Right lobe of liver (tissue), 4 donors: ENCODE measurements around the gene FSHR.

- PRO-cap, 4 experiments, result no peak in any of the 4 experiments
- RAMPAGE, long total RNA, 2 experiments, result no peak in any of the 2 experiments
Observed at GRCh38 chr2:46957293-46957997, 16.4 kb downstream of the TTC7A start.

DNA sequence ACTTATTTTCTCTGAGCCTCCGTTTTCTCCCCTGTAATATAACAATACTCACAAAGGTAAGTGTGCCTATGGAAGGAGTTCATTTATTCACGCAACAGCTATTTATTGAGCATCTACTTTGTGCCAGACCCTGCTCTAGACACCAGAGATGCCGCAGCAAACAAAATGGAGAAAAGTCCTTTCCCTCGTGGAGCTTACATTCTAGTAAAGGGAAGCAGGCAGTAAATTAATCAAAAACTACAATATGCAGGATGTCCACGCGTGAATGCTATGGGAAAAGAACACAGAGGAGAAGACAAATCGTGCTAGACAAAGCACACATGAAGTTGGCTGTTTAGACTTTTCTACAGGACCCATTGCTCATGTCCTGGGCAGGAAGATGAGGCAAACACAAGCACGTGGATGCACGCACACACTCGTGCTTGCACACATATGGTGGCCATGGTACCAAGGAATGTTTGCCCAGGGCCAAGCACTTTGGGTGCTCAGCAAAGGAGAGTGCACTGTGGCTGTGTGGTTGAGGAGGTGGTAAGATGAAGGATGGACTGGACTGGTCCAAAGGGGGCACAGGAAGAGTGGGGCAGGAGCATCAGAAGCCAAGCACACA, 54.7 kb downstream of the TTC7A start:
- PRO-cap, 4 experiments, result no peak in any of the 4 experiments
- RAMPAGE, long total RNA, 2 experiments, result no peak in any of the 2 experiments

DNA sequence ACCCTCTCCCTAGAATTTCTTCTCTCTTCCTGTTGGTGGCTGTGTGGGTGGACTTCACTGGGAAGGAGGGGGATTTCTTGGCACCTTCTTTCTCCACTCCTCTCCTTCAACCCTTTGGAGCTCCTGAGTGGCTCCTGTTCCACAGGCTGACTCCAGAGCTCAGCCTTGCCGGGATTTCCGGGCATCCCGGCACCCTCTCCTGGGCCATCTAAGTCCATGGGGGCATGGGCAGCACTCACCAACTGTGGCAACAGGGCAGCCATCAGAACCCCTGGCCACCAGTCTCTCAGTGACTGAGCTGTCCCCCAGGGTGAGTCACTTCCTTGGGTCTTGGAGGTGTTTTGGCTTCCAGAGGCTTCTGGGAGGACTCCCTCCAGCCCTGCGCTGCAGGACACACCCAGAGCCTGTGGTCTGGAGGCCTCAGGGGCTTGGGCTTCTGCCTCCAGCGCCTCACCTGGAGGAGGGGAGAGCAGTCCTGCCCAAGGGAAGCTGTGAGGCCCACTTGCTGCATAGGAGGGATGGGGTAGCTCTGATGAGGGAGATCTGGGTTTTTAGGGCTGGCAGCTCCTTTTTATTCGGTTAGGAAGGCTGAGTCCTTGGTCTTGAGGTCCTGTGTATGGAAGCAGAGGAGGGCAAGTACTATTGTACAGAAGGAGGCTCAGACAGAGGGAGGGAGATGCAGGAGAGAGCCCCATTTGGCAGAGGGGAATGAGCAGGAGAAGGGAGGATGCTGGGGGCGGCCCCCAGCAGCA, 63.1 kb downstream of the TTC7A start:
- PRO-cap, 4 experiments, result no peak in any of the 4 experiments
- RAMPAGE, long total RNA, 2 experiments, result no peak in any of the 2 experiments

DNA sequence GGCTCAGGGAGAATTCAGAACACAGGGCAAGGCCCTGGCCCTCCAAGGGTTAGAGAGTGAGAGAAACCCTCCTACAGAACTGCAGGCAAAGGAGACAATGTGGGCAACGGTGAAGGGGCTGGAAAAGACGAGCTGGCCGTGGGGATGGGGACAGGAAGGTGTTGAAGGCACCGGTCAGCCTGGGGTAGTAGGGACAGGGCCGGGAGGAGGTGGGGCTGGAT, 66.8 kb downstream of the TTC7A start:
- PRO-cap, 4 experiments, result no peak in any of the 4 experiments
- RAMPAGE, long total RNA, 2 experiments, result no peak in any of the 2 experiments

DNA sequence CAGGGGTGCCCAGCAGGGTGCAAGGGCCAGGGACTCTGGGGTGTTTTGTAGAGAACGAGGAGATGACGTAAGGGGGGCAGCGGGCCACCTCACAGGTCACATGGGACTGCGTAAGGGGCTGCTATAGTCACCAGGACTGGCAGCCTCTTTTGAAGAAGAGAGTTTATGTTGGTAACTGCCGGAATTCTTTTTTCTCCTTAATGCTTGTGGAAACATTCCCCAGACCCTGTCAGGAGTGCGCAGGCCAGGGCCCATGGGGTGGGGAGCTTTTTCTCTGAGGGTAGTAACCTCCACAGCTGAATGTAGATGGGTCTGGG, 86.7 kb downstream of the TTC7A start:
- PRO-cap, 4 experiments, result no peak in any of the 4 experiments
- RAMPAGE, long total RNA, 2 experiments, result no peak in any of the 2 experiments

DNA sequence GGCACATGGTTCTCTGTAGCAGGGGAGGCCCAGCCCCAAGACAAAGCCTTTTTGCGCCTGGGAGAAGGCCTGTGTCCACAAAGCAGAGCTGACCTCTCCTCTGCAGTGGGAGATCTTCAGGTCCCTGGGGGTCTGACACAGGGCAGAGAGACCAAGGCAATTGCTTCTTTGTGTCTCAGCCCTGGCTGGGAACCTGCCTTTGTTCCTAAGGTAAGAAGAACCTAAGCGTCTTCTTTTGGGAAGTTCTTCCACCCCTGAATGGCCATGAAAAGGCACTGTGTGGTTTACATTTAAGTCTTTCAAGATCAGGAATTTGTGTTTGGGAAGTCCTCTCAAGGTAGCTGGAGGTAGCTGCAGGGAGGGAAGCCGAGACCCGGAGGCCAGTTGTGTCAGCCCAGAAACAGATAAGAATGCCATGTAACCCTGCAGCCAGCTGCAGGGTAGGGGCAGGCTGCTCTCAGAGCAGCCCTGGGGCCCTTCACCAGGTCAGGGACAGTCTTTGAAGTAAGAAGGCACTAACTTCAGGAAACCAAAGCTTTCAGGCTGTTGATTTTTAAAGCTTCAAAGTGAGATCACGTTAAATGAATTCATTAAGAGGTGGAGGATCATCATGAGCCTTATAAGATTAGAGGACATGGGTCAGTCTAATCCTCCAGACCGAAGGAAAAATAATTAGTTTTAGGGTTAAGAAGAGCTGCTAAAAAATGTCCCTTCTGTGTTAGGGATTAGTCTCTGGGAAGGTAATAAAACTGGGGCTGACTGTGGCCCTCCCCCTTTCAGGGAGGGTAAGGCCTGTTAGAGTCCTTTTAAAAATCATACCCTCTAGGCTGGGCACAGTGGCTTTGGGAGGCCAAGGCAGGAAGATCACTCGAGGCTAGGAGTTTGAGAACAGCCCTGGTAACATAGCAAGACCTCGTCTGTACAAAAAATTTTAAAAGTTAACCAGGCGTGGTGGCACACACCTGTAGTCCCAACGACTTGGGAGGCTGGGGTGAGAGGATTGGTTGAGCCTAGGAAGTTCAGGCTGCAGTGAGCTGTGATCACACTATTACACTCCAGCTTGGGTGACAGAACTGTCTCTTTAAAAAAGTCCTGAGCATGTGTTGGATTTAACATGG, 95.1 kb downstream of the TTC7A start:
- PRO-cap, 4 experiments, result no peak in any of the 4 experiments
- RAMPAGE, long total RNA, 2 experiments, result no peak in any of the 2 experiments

GRCh38 chr2:47038234-47039041, 97.4 kb downstream of the TTC7A start:
- PRO-cap, 4 experiments, result no peak in any of the 4 experiments
- RAMPAGE, long total RNA, 2 experiments, result no peak in any of the 2 experiments

DNA sequence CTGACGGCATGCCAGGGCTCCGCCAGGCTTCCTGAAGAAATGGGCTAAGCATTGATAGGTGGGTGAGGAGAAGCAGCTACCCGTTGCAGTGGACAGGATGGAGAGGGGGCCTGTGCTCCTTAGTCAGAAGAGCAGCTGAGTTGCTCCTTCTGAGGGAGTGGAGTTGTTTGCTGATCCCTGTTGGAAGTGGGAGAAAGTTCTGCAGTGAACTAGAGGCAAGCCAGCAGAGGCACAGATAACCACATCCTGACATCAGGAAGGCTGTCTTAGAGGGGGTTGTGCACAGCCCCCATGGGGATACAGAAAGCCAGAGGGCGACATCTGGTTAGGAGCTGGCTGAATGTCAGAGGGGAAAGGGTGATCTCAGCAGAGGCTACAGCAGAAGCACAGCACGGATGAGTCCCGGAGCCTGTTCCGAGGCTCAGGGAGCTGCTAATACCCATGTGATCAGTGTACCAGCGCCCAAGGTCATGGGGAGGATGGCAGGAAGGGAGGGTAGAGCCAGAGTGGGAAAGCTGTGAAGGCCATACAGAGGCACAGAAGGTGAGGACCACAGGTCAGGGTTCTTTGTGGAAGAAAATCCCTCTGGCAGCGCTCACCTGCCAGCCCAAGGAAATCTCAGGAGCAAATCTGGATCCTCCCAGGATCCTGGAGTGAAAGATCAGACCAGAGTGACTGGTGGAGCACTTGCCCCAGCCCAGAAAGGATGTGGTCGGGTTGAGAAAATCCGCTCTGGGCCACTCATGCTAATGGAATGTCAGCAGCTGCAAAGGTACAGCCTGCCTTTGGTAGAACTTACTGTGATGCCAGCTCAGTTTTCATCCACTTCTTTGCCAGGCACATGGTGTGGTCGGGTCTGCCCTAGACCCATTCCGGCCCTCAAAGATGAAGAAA, 102.3 kb downstream of the TTC7A start:
- PRO-cap, 4 experiments, result no peak in any of the 4 experiments
- RAMPAGE, long total RNA, 2 experiments, result no peak in any of the 2 experiments

DNA sequence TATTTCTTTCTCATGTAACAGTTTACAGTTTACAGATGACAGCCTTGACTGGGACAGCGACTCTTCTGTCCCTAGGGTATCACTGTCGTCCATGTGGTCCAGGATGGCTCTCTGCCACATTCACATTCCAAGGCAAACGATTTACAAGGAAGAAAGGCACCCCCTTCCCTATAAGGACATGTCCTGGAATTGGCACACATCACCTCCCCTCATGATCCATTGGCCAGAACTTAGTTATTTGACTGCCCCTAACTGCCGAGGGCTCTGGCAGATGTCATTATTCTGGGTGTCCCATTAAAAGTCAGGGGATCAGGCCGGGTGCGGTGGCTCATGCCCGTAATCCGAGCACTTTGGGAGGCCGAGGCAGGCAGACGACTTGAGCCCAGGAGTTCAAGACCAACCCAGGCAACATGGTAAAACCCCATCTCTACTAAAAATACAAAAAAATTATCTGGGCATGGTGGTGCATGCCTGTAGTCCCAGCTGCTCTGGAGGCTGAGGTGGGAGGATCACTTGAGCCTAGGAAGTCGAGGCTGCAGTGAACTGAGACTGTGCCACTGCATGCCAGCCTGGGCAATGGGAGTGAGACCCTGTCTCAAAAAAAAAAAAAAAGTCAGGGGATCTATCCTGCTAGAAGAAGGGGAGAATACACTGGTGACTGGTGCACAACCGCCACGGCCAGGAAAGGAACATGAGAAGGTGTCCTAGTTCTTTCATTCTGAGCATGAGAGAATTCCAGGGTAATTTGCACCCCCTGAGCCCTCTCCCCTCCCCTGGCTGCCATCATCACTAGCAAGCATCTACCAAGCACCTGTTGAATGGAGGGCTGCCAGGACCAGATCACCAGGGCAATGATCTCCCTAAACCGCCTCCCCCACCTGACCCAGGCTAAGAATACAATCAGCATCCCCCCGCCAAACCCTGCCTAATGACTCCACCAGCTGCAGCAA, 100.6 kb downstream of the STPG4 start:
- PRO-cap, 4 experiments, result no peak in any of the 4 experiments
- RAMPAGE, long total RNA, 2 experiments, result no peak in any of the 2 experiments

- PRO-cap, 4 experiments, result no peak in any of the 4 experiments
- RAMPAGE, long total RNA, 2 experiments, result no peak in any of the 2 experiments
Observed at GRCh38 chr2:47069455-47070305, 85.4 kb downstream of the STPG4 start.

DNA sequence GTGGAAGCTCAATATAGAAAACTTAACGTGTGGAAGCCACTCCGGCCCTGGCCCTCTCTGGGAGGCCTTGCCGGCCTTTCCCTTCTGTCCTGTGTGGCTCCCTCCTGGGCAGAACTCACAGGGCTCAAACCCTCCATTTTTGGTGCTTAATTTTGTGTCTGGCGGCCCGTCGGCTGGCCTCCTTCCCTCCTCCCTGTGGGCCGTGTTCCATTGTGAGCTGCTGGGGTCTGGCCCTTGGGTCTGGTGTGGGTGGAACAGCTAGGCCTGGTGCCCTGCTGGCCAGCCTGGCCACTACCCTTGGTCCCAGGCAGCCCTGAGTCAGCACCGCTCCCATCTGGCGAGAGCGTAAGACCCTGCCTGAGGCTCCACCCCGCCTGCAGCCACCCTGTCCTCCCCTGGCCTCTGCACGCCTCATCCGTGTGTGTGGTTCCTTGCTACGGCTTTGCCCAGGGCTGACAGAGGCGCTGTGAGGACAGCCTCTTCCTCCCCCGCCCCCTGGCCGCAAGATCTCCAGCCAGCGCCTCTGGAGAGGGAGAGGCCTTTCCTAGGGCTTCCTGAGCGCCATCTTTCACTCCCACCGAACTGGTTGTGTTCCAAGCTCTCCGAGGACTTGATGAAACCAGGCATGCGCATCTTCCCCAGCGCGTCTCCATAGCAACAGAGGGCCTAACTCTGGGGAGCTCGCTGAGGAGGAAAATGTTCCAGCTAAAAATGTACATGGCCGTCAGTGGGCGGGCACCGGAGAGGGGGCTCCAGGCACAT, 83.1 kb downstream of the STPG4 start:
- PRO-cap, 4 experiments, result peak in 2 of 4 experiments; most common plus-strand start position 414 of the sequence (in 1); most common minus-strand start position 444 of the sequence (in 1)
- RAMPAGE, long total RNA, 2 experiments, result no peak in any of the 2 experiments

GRCh38 chr2:47321649-47322255, 47.4 kb upstream of the EPCAM start:
- PRO-cap, 4 experiments, result no peak in any of the 4 experiments
- RAMPAGE, long total RNA, 2 experiments, result no peak in any of the 2 experiments

GRCh38 chr2:47346616-47347125, 22.4 kb upstream of the EPCAM start:
- PRO-cap, 4 experiments, result no peak in any of the 4 experiments
- RAMPAGE, long total RNA, 2 experiments, result no peak in any of the 2 experiments

DNA sequence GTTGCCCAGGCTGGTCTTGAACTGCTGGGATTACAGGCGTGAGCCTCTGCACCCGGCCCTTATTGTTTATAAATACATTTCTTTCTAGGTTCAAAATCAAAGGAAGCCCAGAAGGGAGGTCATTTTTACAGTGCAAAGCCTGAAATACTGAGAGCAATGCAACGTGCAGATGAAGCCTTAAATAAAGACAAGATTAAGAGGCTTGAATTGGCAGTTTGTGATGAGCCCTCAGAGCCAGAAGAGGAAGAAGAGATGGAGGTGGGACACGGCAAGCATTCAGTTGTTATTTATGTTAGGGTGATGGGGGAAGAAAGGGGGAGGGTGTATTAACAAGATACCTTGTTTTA, 12.8 kb downstream of the MSH6 start:
- PRO-cap, 4 experiments, result no peak in any of the 4 experiments
- RAMPAGE, long total RNA, 2 experiments, result no peak in any of the 2 experiments

DNA sequence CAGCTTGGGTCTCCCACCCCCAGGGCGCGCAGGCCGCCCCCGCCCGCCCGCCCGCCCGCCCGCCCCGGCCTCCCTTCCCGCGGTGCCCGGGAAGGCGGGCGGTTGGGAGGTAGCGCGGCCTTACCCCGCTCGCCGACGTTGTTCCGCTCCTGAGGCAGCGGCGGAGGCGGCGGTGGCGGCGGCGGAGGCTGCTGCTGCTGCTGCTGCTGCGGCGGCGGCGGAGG, 1.0 kb downstream of the FBXO11 start:
- PRO-cap, 4 experiments, result peak in 4 of 4 experiments; most common plus-strand start position 152 of the sequence (in 4); most common minus-strand start position 140 of the sequence (in 3)
- RAMPAGE, long total RNA, 2 experiments, result no peak in any of the 2 experiments

GRCh38 chr2:48346032-48346634, 31.7 kb downstream of the FOXN2 start:
- PRO-cap, 4 experiments, result peak in 4 of 4 experiments; most common plus-strand start chr2:48346352 (in 4); most common minus-strand start chr2:48346361 (in 1)
- RAMPAGE, long total RNA, 2 experiments, result no peak in any of the 2 experiments

DNA sequence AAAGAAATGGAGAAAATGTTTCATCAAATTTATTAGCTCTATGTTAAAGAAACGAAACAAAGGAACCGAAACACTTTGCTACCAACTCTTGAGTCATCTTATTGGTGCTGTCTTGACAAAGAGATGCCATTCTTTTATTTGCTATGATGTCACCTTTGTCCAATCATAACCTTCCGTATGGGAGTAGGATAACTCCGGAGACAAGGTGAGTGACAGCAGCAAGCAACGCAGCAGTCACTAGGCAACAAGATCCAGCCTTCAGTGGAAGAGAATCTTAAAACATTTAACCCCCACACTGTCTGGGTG, 42.4 kb upstream of the PPP1R21 start:
- PRO-cap, 4 experiments, result no peak in any of the 4 experiments
- RAMPAGE, long total RNA, 2 experiments, result no peak in any of the 2 experiments

DNA sequence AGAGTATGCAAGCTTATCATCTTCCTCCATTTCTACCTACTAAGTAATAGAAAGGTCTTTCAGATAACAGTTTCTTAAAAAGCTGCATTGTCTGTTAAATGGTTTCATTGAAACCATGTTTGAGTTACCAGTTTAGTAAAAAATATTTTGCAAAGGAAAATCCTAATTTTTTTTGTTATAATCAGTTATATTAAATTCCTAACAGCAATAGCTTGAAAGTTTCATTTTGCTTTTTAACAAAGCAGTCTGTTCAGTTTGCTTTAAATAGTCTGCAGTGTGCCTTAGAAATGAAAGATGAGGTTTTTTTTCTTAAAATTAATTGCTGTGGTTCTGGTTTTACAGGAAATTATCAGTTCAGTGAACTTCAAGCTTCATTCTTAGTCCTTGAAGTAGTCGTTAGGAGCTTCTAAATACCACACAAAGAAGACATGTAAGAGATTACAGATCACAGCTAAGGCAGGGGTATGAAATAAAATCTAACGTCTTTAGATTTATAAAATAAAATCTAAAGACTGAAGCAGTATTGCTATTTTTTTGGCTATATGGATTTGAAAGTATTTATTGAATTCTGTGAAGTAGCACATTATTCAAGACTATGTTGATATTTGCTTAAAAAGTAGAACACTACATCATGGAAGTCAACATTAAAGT, 7.7 kb downstream of the PPP1R21 start:
- PRO-cap, 4 experiments, result no peak in any of the 4 experiments
- RAMPAGE, long total RNA, 2 experiments, result no peak in any of the 2 experiments

DNA sequence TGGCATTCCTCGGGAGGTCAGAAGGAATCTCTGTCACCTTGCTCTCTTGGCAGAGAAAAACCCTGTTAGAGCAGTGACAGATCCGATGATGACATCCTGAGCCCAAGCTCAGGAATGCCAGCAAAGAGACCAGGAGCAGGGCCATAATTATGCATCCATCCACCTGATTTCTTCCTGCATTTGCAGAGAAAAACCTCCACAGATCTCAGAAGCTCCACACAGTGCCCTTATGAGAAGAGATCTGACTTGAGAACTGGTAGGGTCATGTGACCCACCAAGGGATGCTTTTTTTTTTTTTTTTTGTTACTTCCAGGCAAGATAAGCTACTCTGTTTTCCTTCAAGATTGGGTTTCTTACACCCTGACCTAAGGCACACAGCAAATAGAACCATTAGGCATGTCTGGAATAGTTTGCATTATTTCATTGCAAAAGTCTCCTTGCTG, at the start of gene FSHR:
Gene FSHR (minus strand): TSS at position 243 of the 443 bp plus-strand sequence.
- PRO-cap, 4 experiments, result no peak in any of the 4 experiments
- RAMPAGE, long total RNA, 2 experiments, result no peak in any of the 2 experiments

- PRO-cap, 4 experiments, result peak in 2 of 4 experiments; most common plus-strand start chr2:50064642 (in 2)
- RAMPAGE, long total RNA, 2 experiments, result no peak in any of the 2 experiments
Observed at GRCh38 chr2:50064373-50064815, 910.1 kb upstream of the FSHR start.